ENCODE results near the genes OR4A47, OR4S2, OR4C6, OR8H2, OR8K1, SMTNL1 and SERPING1.

DNA sequence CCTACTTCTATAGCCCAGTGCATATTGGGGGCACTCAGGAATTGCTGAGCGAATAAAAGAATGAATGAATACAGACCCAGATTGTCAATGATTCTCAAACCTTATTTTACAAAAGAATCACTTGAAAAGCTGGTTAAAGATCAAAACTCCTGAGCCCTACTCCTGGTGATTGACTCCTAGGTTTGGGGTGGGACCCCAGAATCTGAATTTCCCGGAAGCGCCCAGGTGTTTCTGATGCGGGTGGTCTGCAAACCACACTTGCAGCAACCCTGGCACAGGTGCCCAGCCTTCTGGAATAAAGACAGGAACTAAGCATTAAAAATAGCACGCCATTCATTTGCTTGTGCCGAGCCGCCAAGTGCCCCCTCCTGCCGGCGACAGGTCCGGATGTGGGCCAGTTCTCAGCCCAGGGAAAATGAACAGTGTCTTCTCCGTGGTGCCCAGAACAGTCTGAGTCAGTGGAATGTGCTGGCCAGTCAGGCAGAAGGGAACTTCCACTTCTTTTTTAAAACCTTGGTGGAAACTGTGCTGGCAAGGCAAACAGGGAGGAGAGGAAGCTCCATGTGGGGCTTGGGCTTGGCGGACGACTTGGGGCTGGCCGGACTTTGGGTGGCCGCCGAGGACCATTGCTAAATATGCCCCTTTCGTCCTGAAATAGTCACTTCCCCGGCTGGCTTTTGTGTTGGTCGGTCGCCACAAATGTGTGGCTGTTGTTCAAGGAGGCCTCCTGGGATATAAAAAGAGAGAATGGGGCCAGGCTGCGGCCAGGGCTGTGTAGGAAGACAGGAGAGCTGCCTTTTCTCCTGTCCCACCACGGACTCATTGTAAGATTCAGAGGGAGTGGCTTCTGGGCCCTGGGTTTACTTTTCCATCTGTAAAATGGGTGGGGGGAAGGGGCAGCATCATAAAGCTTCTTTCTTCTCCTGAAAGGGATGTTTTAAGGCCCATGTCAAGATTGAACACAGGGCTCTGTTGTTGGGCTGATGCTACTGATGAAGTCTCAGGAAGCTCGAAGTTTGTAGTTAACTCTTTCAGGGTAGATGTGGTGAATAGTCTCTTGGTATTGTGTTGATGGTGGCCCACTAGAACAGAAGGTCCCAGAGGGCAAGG lies 100.9 kb downstream of the PTPRJ start:
- PRO-cap, result no peak
- RAMPAGE, long total RNA, result no peak

DNA sequence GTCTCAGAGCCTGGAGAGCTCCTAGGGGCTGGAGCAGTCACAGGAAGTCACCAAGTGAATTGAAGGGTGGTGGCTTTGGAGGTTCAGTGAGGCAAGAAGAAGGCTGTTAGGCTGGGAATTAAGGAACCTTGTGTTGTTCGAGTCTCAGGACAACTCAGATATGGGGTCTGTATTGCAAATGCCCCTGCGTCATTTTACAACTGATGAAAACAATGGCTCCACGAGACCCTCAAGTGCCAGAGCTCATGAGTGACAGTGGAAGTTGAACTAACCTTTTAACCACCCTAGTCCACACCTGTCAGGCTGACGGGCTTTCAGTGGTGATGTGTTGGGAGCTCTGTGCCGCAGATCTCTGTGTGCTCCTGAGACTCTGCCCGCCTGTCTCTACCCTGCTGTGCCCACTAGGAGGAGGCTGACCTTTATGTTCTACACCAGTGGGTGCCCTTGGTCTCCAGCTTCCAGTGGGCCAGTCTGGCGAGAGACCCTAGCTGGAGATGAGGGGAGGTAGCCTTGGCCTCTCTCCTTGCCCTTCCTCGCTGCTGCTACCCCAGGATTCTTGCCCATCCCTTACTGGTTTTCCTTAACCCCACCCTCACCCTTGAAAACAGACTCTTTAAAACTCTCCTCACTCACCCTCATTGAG lies 111.1 kb upstream of the OR4B1 start:
- PRO-cap, result bidirectional peak, plus-strand start at position 317 of the sequence, minus-strand start at position 297 of the sequence
- RAMPAGE, long total RNA, result no peak

DNA sequence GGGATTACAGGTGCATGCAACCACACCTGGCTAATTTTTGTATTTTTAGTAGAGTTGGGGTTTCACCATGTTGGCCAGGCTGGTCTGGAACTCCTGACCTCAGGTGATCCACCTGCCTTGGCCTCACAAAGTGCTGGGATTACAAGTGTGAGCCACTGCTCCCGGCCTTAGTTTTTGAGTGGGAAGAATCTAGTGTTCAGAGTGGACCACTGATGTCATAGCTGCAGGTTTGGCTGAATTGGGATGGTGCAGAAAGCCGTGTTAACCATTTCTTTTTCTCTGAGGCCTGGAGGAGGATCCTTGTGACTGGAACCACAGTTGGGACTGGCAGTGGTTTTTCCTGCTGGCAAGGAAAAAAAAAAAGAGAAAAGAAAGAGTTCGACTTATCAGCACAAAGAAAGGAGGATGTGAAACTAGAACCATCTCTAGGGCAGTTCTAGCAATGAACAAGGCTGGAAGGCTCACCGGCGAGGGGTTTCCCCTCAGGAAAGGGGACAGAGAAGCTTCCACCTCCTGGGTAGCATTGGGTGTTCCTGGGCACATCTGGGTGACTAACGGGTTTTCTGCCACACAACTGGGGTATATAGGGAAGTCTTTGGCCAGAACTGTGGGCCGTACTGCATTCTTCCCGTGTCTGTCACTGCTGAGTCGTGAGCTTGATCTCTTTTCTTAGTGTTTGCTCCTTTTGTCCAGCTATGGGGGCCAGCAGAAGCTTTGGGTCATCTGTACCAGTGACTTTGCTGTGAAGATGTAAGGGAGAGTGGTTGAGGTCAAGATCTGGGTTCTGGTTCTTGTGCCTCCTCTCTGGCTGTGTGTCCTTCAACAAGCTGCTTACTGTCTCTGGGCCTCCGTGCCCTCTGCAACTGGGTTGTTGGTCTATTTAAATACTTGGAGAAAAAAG lies 109.5 kb upstream of the OR4B1 start:
- PRO-cap, result no peak
- RAMPAGE, long total RNA, result no peak

- PRO-cap, result no peak
- RAMPAGE, long total RNA, result no peak
Measured at GRCh38 chr11:48111705-48112374, 104.8 kb upstream of the OR4B1 start.

DNA sequence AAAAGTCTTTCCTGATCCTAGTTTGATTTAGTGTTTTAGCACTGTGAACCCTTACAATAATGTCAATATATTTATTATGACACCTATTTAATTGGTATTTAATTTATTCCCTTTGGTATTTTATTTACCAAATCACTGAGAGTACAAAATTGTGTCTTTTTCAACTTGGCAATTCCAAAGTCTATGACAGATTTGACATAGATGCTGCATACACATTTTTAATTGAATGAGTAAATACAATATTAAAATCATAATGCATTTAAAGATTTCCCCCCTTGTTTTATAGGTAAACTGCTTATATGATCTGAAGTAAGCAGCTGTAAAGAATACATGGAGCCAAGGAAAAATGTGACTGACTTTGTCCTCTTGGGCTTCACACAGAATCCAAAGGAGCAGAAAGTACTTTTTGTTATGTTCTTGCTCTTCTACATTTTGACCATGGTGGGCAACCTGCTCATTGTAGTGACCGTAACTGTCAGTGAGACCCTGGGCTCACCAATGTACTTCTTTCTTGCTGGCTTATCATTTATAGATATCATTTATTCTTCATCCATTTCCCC lies at the start of gene OR4A47:
Gene OR4A47, plus strand, starts transcription at position 331 of the 560 bp plus-strand sequence.
- PRO-cap, result no peak
- RAMPAGE, long total RNA, result no peak

- PRO-cap, result no peak
- RAMPAGE, long total RNA, result no peak
Measured at GRCh38 chr11:50037224-50037490, 54.8 kb upstream of the OR4C12 start.

DNA sequence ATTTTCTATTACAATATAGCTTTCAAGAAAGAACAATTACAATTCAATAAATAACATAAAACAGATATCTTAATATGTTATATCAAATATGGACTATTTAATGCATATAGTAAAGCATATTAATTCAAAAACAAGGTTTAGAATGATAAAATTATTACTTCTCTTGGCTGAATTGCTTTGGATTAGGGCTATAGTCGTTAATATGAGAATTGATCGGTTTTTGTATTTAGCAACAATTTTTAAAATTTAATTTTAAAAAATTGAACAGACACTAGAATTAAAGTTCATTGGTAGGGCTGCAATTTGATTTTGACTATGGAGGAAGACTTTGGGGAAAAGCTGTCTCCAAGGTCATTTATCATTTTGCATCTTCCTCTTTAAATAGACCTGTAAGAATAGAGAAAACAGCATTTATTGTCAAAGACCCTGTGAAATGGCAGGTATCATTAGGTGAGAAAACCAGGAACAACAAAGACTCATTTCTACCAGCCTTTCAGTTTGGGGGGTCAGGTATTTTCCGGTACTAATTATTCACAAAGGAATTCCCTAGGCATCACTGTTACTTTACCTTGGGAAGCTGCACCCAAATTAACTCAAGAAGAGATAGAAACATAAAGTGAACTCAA lies at the start of gene OR4S2:
Gene OR4S2, plus strand, starts transcription at position 419 of the 626 bp plus-strand sequence.
- PRO-cap, result no peak
- RAMPAGE, long total RNA, result no peak

DNA sequence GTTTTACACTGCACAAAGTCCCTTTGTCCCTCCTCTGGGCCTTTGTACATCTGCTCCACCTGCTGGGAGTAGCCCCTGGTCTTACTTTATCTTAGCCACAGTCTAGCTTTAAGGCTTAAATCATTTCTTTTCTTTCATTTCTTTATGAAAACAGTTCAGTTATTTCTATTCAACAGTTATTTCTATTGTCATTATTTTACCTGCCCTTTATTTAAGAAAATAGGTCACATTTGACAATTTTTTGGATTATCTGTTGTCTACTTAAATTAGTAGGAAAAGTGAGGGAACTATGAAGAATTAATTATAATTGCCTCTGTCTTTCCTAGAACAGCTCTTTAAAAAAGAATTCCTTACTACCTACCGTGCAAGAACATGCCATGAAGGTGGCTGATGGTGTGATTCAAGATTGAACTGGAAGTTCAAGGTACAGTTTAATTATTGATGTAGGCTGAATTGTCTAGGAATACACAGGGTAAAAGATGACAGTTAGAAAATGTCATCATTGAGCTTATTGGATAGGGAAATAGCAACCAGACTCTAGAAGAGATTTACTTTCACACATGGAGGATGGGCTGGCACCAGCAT lies at the start of gene OR4C6:
Gene OR4C6, plus strand, starts transcription at position 377 of the 585 bp plus-strand sequence.
- PRO-cap, result no peak
- RAMPAGE, long total RNA, result no peak

DNA sequence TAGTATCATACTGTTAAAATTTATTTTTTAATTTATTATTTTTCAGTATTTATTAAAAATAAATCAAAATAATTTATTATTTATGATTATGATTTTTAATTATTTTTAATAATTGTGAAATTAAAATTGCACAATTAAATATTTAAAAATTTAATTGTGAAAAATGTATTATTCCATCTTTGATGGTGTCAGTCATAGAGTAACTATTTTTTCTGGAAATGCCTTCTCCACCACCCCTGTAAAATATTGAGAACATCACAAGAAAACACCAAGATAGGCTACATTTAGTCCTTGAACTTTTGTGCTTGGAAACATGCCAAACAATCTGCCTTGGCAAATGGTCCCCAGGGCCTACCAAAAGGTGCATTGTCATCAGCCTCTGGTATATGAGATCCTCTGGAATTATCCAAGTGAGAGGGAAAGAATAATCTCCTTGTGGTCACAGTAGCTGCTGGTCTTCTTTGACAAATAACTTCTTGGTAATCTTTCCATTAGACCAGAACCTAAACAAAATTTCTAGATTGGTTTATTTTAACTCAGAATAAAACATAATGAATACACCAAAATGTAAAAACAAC lies at the start of gene OR8H2:
Gene OR8H2, plus strand, starts transcription at position 419 of the 578 bp plus-strand sequence.
- PRO-cap, result no peak
- RAMPAGE, long total RNA, result no peak

DNA sequence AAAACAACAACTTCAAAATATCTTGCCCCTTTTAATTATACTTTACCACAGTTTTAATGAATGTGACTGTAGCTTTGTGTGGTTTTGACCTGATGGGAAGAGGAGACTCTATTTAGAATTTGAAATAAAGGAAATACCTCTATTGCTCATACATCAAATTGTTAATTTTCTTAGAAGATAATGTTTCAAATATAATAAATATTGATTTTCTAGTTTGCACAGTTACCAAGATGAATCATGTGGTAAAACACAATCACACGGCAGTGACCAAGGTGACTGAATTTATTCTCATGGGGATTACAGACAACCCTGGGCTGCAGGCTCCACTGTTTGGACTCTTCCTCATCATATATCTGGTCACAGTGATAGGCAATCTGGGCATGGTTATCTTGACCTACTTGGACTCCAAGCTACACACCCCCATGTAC lies at the start of gene OR8K1:
Gene OR8K1, plus strand, starts transcription at position 231 of the 428 bp plus-strand sequence.
- PRO-cap, result no peak
- RAMPAGE, long total RNA, result no peak

DNA sequence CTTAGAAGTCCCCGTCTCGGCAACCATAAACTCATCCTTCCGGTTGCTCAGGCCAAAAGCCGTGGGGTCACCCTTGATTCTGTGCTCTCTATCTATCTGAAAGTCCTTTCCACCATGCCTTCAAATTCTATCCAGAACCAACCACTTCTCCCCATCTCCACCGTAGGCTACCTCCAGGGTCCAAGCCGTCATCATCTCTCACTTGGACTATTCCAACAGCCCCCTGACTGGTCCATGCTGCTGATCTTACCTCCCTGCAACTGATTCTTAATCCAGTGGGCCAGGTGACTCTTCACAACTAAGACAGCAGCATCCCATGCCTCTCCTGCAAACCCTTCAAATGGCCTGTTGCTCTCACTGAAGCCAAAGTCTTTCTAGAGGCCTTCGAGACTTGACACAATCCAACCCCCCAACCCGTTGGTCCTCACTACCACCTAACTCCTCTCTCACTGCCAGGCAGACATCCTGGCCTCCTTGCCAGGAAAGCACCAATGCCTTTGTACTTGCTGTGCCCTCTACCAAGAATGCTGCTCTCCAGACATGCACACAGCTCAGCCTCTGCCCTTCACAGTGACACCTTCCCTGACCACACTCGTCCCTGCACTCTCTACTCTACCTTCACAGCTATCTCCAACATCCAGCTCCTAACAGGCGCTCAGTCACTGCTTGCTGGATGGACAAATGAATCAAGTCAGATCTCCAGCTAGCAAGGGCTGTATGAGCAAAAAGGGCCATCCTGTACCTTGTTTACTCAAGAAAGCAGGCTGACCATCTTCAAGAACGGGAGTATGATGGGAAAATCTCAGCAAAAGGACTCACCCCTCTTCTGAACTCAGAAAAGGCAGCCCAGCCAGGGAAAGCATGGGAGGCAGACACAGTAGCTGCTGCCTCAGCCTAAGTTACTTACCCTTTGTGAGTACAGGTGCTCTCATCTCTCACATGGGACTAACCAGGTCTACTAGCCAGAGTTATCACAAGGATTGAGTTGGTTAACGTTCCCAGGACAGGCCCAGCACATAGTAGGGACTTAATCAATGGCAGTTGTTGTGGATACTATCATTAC lies 7.9 kb downstream of the TNKS1BP1 start:
- PRO-cap, result no peak
- RAMPAGE, long total RNA, result no peak

DNA sequence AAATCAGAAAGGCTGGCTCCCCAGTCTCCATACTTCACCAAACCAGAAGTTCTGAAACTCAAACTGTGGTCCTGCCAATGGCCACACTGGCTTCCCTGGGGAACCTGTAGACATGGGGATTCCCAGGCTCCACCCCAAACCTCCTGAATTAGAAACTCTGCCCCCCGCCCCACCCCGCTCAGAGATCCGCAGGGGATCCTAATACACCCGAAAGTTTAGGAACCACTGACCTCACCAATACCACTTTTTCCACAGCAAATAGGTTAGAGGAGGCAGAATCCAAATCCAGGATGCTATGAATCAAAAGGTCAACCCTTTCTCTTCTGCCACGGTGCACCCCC lies 15.4 kb downstream of the RTN4RL2 start:
- PRO-cap, result no peak
- RAMPAGE, long total RNA, result no peak

GRCh38 chr11:57480166-57481238 lies 20.2 kb downstream of the RTN4RL2 start:
- PRO-cap, result no peak
- RAMPAGE, long total RNA, result no peak

DNA sequence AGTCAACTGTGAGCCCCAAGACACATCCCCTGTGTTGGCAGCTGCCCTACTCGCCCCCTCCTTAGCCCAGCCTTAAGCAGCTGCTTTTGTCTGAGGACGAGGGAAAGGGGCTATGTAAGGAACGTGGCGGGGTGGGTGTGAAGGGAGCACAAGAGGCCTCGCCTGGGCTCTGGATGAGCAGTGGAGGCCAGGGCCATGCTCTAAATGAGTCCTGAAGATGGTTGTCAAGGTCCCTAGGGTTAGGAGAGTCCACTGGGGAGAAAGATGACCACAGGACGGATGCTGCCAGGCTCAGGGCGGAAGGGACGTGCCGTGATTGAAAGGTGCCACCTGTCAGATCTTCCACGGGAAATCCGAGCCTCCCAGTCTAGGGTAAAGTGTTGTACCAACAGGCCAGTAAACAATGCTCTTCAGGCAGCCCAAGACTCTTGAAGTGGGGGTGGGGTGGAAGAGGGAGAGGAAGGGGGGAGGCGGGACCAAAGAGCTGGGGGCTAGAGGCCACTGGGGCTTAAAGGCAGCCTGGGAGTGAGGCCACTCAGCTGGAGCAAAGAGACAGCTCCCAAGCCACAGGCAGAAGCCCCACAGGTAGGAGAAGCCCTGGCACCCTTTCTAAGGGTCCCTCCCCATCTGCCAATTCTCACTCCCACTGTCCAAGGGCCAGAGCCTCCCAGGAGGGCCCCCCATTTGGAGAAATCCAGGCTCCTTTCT lies at the start of gene SMTNL1:
Gene SMTNL1, plus strand, starts transcription at position 538 of the 708 bp plus-strand sequence.
- PRO-cap, result no peak
- RAMPAGE, long total RNA, result no peak

DNA sequence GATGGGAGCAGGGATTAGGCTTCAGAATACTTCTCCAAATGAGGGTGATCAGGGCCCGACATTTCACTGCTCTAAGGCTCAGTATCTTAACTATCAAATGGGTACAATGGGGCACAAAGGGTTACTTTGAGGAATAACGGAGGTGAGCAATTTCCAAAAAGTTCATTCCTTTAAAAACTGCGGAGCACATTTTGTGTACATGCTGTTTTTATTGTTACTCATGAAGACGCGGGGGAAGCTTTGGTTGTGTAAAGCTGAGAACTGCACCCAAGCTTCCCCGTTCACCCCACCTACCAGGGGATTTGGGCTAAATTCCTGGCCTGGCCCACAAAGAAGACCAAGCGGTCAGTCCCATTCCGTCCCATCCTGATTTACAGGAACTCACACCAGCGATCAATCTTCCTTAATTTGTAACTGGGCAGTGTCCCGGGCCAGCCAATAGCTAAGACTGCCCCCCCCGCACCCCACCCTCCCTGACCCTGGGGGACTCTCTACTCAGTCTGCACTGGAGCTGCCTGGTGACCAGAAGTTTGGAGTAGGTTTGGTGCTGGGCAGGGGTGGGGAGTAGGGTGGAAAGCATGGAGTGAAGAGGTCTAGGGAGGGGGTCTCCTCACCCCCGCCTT lies at the start of gene SERPING1:
Gene SERPING1, plus strand, starts transcription at position 498 of the 623 bp plus-strand sequence.
- PRO-cap, result no peak
- RAMPAGE, long total RNA, result no peak

- PRO-cap, result no peak
- RAMPAGE, long total RNA, result no peak
Measured at GRCh38 chr11:57599140-57599685, 1.7 kb downstream of the SERPING1 start.

DNA sequence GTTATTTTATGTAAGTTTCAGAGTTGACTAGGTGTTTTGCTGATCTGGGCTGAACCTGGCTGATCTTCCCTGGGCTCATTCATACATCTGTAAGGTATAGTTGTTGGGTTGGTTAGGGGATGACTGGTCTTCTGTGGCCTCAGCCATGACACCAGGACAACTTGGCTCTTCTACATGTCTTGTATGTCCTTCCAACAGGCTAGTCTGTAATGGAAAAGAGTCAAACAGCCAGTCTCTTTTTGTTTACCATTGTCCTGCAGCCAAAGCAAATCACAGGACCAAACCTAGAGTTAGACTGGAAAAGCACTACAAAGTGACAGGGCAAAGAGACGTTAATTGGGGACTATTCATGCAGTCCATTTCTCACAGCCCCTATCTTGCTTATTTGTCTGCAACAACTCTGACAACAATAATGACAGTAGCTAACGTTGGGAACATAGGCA lies 17.8 kb downstream of the SERPING1 start:
- PRO-cap, result no peak
- RAMPAGE, long total RNA, result no peak

GRCh38 chr11:57735620-57736322 lies 5.5 kb upstream of the SELENOH start:
- PRO-cap, result no peak
- RAMPAGE, long total RNA, result no peak

- PRO-cap, result no peak
- RAMPAGE, long total RNA, result no peak
Measured at GRCh38 chr11:57741782-57742448, 624 bp downstream of the SELENOH start.

DNA sequence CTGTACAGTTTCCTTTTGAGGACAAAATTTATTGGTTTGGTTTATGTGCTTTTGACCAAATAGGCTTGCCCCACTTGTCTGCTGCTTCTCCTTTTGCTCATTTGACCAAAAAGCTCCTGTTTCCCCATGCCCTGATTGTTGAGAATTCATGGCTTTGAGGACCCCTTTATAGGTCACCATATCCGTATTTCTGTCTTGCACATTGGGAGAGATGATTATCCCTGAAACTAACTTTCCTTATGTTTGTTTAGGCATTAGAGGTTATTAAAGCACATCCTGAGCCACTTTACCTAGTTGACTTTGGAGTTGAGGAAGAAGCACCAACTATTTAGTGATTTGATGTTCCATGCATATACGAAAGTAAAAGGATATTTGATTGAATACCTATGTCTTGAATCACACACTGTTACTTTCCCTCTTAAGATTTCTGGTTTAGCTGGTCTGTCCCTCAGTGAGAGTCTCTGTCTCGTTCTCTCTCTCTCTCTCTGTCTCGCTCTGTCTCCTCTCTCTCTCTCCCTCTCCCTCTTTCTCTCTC lies 10.8 kb downstream of the CTNND1 start:
- PRO-cap, result no peak
- RAMPAGE, long total RNA, result no peak

Measured in Karpas-422 (cell line).